Left lung (tissue), 1 donor: ENCODE measurements around the gene CREBRF.

DNA sequence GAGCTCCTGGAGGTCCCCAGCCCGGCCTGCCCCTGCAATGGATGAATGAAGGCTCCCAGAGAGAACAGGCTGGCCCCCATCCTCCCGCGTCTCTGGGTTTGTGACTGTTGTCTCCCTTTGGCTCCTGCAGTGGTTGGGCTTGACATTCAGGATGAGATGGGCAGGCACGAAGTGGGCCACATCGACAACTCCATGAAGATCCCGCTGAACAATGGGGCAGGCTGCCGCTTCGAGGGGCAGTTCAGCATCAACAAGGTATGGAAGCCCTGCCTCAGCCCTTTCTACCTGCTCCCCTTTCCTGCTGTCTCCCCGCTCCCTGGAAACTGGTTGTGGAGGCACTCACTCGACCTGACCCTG is 44.7 kb upstream of the RPL26L1 start:
- PRO-cap, result no peak

GRCh38 chr5:172918792-172919517 is 40.3 kb upstream of the RPL26L1 start:
- PRO-cap, result no peak

DNA sequence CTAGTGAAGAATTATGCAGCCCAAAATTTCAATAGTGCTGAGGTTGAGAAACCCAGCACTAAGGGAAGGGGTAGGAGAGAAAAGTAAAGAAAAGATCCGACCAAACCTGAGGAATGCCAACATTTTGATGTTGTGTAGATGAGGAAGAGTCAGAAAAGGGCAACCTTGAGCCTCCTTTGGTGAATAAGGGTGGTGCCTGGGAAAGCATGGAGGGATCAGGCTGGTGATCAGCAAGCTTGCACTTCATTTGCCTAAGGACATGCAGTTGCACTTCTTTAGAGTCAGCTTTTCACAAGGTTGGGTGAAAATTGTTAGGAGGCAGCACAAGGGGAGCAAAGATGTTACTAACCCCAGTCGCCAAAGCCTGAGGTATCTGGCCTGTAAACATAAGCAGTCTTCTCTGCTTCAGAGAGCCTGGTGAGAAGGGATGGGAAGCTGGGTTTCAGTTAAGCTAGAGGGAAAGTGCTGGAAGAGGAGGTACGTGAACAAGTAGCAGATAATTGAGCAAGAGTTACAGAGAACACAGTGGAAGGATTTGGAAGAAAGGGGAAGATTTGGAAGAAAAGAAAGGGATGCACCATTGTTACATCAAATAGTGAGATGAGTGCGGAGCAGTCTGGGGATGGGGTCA is 20.5 kb downstream of the ATP6V0E1 start:
- PRO-cap, result no peak

GRCh38 chr5:173029170-173029921 is 26.8 kb upstream of the CREBRF start:
- PRO-cap, result no peak

DNA sequence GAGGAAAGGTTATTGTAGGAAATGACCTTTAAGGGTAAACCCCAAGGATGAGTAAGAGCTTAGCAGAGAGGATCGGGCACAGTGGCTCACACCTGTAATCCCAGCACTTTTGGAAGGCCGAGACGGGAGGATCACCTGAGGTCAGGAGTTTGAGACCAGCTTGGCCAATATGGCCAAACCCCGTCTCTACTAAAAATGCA is 16.1 kb upstream of the CREBRF start:
- PRO-cap, result unidirectional peak, plus-strand start at position 60 of the sequence

- PRO-cap, result bidirectional peak, plus-strand start at chr5:173056417, minus-strand start at chr5:173056150; bidirectional peak, plus-strand start at chr5:173056870, minus-strand start at chr5:173056845; bidirectional peak, plus-strand start at chr5:173057354, minus-strand start at chr5:173057080
These were observed at the start of gene CREBRF for GRCh38 chr5:173056266-173057240. TSS of gene CREBRF (plus strand) at chr5:173056352.

DNA sequence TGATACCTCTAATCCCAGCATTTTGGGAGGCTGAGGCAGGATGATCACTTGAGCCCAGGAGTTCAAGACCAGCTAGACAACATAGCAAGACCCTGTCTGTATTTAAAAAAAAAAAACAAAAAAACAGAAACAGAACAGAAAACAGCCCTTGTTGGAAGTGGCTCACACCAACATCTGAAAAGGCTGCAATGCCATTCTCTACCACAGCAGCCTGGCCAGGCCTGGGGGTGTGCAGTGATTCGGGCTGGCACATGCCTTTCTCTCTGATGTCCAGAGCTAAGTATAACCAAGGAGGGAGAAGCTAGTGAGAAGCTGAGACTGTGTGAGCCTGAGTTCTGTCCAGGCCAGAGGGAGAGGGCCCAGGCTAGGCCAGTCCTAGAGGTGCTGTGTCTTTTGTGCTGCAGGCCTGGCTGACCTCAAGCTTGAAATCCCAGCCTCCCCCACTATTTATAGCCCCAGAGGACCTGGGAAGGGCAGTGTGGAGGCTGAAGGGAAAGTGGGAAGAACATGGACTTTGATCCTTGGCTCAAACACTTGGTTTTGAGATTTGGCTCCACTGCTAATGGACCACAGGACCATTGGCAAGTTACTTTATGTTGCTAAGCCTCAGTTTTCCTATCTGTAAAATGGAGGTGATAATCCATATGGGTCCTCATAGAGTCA is 20.8 kb downstream of the BNIP1 start:
- PRO-cap, result no peak

DNA sequence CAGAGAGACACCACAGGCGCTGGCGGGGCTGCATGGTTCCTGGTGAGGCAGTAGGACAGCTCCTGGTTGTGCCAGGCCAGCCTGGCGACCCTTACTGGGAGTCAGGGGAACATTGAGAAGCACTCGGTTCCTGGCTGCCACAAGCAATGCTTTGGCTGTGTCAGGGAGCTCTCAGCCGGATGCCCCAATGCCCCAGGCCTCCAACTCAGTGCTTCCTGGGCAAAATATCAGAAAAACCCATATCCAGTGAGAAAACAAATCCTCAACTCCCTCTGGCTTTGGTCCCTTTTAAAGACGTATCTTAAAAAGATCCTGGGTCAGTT is 4.3 kb downstream of the NKX2-5 start:
- PRO-cap, result no peak

DNA sequence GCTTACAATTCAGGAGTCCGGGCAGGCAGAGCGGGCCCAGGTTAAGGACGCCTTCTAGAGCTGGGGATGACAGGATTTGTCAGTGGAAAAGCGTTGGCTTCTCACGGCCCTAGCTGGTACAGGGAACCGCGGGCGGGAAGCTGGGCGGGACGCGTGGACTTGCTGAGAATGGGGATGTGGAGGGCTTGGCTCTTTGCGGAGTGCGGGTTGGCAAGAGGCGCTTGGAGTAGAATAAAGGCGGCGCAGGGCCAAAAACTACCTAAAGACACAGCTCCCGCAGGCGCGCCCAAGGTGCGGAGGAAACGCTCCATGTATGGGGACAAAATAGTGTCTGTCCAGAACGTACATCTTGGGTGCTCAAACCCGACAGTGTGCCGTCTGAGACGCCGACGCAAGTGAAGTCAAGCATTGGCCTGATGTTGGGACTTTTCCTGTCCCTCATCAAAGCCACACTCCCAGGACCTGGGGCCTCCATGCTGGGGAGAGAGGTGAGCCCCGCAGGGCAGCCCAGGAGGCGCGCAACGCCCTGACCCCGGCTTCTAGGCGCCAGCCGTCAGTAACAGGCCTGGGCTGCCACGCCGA is 1.6 kb upstream of the NKX2-5 start:
- PRO-cap, result no peak

DNA sequence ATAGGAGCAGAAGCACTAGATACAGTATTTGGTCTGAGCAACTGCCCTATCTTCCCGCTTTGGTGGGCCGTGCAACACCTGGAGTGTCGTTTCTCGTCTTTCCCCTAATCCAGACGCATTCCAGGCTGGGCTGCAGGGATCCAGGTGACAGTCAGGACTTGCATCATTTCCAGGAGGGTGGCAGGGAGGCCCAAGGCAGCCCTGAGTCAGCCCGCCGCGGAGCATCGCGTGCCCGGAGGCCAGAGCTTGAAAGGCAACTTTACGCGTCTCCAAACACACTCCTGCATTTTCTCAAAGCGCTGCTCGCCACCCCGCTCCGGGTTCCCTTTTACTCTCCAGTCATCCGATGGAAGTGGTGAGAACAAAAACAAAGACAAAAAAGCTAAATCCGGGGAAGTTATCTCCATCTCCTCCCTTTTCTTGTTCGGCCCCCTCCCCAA is 807 bp upstream of the STC2 start:
- PRO-cap, result no peak

GRCh38 chr5:173533671-173534058 is 82.8 kb downstream of the BOD1 start:
- PRO-cap, result unidirectional peak, plus-strand start at chr5:173533818

GRCh38 chr5:173689020-173689599 is 72.7 kb upstream of the BOD1 start:
- PRO-cap, result no peak

DNA sequence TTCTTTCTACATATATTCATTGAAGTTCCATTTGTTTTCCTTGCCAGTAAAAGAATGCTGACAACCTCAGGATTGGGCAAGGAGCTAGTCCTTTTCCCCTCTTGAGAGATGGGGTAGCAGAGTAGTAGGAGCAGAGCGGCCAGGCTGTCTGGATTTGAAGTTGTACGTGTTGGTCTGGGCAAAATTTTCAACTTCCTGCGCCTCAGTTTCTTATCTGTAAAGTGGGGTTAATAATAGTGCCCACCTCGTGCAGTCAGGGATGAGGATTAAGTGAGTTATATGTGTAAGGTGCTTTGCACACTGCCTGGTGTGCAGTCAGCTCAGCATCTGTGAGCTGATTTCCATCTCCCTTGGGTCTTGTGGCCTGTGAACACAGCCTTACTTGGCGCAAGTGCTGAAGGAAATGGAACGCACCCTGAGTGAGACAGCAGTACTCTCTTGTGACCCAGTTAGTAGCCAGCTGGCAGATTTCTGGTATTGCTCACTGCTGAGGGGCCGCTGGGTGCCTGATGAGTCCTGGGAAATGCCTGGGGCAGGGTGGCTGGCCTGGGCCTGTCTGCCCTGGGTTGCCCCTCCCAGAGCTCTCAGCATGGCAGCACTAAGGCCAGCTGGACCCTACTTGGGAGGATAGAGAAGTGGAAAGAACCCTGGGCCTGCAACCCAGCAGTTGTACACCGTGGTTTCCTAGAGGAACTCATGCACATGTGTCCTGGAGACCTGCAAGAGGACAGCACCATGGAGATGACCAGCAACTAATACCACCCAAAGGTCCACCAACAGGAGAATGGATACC is 90.9 kb upstream of the BOD1 start:
- PRO-cap, result no peak

- PRO-cap, result no peak
These were observed 104.2 kb upstream of the BOD1 start for GRCh38 chr5:173720640-173721093.

GRCh38 chr5:173753326-173754003 is 134.7 kb upstream of the CPEB4 start:
- PRO-cap, result no peak

- PRO-cap, result no peak
These were observed 110.9 kb upstream of the CPEB4 start for GRCh38 chr5:173777346-173777633.

- PRO-cap, result no peak
These were observed 61.9 kb upstream of the CPEB4 start for GRCh38 chr5:173826174-173826750.

DNA sequence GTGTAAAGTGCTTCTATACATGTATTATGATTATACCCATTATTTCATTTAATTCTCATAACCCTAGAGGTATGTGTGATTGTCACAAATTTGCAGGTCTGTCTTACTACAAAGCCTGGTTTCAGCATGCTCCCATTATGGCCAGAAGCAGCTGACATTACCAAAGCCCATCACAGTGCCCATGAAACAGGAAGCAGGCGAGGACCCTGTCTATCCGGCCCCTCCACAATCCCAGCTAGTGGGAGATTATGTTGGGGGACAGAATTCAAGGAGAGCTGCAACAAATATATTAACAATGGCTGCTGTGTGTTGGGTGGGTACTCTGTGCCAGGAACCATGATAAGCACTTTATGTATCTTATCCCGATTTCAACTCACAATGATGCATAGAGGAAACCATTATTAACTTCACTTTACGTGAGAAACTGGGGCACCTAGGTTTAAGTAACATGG is 22.5 kb upstream of the CPEB4 start:
- PRO-cap, result unidirectional peak, plus-strand start at position 189 of the sequence

GRCh38 chr5:173873026-173873352 is 15.2 kb upstream of the CPEB4 start:
- PRO-cap, result no peak

DNA sequence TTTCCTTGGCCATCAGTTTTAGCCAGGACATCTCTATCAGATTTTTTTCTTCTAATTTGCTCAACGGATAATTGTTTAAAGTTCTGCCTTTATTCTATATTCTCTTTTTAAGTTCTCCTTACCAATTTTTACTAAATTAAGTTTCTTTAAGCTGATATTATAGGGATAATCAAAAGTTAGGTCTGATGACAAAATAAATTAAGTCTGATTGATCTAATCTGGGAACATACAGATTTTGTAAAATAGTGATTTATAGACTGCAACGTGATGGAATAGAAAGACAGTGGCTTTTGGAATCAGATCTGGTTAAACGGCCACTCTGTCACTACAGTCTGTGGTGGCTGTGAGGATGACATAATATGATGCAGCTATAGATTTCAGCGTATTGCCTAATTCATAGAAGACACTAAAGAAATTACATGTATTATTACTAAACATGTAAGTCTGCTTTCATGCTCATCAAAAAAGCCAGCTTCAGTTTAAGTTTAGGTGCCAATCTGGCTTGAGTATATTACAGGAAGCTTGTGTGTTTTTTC is 25.5 kb downstream of the CPEB4 start:
- PRO-cap, result no peak